Brain (tissue), 1 donor: ENCODE data around the gene GDF7.

DNA sequence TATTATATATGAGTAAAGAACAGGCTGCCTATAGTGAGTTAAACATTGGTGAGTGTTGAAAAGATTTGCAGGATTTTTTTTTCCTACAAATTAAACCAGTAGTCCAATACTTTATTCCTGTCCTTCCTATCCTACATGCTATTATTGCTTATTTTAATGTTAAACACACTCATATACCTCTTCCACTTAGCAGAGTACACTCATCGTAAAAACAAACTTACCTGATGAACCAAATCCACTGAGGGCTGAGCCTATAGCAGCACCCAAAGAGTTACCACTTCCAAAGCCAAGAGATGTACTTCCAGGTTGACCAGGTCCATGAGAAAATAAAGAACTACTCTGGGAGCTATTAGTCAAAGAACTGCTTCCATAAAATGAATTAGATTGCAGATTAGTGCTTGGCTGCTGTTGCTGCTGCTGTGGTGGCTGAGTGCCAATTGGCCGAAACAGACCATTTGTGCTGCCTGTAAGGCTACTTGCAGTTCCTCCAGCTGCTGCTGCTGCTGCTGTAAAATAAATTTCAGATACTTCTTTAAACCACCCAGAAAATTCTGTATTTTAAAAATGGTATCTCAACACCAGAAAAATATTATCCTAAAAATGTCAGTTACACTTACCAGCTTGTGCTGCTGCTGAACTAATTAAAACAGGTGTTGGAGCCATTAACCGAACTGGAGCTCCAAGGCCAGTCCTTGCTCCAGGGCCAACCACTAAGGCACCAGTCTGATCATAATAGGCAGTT, 58.0 kb upstream of the SDC1 start:
- RRBS, result no CpG with 5 or more reads among the region's 3 CpGs

GRCh38 chr2:20288840-20289793, 61.5 kb downstream of the PUM2 start:
- RRBS, result no CpG with 5 or more reads among the region's 8 CpGs

DNA sequence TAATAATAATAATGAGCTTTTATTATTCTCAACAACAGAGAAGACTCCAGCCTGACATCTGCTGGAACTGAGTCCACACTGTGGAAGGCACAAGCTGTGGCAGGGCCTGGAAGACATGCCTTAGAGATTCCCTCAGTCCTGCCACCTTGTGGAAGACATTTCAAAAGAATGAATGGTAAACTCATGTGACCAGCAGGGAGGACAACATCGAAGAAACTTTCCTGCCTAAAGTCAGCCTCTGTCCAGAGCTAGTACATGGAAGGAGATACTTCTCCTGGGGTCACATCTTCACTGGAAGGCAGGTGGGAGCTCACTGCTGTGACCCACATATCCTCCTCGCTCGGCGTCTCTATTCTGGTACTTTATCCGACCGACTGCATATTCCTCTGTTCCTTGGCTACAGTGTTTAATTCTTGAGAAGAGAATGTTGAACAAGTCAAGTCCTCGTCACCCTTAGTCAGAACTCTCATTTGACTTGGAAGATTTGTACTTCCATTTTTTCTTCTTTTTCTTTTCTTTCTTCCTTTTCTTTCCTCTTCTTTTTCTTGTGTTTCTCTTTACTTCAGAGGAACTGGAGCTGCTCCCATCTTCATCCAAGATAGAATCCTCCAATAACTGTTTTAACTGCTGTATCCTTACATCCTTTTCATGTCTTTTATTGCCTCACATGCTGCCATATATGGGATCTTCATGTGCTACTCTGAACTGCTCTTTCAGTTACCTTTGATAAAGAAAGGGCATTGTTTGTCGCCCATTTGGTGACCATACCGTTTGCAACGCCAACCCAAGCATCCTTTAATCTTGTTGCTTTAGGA, 59.4 kb downstream of the PUM2 start:
- RRBS, result no CpG with 5 or more reads among the region's 10 CpGs

DNA sequence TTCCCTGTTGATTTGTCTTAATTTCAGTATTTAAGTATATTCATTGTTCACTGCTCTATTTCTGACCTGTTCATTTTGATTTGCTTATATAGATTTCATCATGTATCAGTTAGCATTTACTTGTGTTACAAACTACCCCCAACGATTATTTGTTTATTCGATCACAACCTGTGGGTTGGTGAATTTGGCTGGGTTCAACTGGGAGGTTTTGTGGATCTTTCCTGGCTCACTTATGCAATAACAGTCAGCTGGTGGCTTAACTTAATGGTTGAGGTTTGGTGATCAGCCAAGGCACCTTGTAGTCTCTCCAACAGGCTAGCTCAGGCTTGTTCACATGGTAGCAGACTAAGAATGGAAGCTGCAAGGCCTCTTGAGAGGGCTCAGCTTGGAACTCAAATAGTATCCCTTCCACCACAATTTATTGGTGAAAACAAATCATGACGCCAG, 5.4 kb upstream of the PUM2 start:
- RRBS, result no CpG with 5 or more reads among the region's 3 CpGs

GRCh38 chr2:20378757-20379482, 28.3 kb upstream of the PUM2 start:
- RRBS, result no CpG with 5 or more reads among the region's 15 CpGs

- RRBS, result no CpG with 5 or more reads among the region's 14 CpGs
These were observed 24.9 kb upstream of the RHOB start for GRCh38 chr2:20421771-20422541.

GRCh38 chr2:20424647-20425481, 22.0 kb upstream of the RHOB start:
- RRBS, result no CpG with 5 or more reads among the region's 12 CpGs

DNA sequence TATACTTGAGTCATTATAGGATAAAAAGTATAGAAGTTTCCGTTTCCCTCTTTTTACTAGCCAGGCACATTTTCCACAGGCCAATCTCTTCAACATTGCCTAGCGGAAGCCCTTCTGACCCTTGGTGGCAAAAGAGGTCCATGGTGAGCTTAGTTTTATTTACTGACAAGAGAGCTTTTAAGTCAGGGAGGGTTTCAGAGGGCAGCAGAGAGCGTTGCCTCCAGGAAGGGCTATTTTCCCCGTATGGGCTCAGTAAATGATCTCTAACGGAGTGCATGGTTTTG, 15.1 kb upstream of the RHOB start:
- RRBS, result no CpG with 5 or more reads among the region's 5 CpGs

- RRBS, result no CpG with 5 or more reads among the region's 4 CpGs
These were observed 14.1 kb upstream of the RHOB start for GRCh38 chr2:20432750-20433252.

DNA sequence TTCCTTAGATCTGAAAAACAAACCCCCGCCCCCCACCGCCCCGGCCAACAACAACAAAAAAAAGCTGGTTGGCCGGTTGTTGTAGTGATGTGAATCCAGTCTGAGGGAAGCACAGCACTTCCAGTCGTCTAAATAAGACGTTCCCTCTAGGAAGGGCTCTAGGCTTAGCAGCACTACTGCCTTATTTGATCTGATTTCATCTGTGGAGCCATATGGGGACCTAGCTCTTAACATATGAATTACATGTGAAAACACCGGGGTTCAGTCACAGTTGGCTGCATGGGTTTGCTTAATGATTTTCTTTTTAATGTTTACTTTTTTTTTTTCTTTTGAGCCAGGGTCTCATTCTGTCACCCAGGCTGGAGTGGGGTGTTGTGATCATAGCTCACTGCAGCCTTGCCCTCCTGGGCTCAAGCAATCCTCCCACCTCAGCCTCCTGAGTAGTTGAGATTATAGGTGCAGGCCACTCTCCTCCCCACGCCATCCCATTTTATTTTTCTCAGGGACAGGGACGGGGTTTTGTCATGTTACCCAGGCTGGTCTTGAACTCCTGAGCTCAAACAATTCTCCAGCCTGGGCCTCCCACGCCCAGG, 2.2 kb upstream of the RHOB start:
- RRBS, result no CpG with 5 or more reads among the region's 10 CpGs

GRCh38 chr2:20452166-20453167, 5.6 kb downstream of the RHOB start:
- RRBS, result no CpG with 5 or more reads among the region's 9 CpGs

- RRBS, result 40% methylated on average over 3 of the region's 18 CpGs
These were observed 77.8 kb downstream of the RHOB start for GRCh38 chr2:20524455-20525212.

GRCh38 chr2:20538556-20539177, 91.8 kb downstream of the RHOB start:
- RRBS, result no CpG with 5 or more reads among the region's 6 CpGs

- RRBS, result 59% methylated on average over 2 of the region's 14 CpGs
These were observed 79.6 kb downstream of the HS1BP3 start for GRCh38 chr2:20571116-20571842.

DNA sequence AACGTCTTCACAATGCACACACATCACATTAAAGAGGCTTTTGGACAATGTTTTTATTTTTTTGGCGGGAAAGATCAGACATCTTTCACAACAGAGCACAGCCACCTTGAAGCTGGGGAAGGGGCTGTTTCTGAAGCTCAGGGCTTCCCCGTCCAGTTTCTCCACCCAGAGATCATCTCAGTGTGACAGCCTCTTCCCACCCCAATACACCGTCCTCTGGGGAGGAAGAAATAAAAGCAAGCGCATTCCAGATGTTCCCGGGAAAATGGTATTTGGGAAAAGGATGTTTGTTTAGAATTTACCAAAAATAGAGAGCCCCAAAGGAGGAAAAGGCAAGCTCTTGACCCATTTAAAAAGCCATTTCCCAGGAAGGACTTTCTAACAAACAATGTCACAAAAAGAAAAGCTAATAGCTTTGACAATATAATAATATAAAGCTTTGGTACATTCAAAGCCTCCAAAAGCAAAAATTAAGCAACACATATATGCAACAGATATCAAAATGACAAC, 64.6 kb downstream of the HS1BP3 start:
- RRBS, result no CpG with 5 or more reads among the region's 6 CpGs

DNA sequence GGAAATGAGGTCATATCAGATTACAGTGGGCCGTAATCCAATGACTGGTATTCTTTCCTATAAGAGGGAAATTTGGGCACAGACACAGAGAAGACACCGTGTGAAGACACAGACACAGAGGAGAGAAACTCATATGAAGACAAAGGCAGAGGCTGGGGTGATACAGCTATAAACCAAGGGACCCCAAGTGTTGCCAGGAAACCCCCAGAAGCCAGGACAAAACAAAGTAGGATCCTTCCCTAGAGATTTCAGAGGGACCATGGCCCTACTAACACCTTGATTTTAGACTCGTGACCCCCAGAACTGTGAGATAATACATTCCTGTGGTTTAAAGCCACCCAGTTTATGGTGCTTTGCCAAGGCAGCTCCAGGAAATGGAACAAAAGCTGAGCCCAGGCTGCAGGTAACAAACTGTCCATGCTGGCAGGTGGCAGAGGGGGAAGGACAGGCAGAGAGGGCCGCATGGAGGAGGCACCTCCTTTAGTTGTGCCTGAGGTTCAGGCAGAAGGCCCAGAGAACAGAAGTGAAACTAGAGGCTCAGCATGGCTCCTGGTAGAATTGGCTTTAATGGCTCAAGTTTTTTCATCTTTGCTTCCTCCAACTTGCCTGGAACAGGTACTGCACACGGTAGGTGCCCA, 36.8 kb downstream of the HS1BP3 start:
- RRBS, result no CpG with 5 or more reads among the region's 5 CpGs

DNA sequence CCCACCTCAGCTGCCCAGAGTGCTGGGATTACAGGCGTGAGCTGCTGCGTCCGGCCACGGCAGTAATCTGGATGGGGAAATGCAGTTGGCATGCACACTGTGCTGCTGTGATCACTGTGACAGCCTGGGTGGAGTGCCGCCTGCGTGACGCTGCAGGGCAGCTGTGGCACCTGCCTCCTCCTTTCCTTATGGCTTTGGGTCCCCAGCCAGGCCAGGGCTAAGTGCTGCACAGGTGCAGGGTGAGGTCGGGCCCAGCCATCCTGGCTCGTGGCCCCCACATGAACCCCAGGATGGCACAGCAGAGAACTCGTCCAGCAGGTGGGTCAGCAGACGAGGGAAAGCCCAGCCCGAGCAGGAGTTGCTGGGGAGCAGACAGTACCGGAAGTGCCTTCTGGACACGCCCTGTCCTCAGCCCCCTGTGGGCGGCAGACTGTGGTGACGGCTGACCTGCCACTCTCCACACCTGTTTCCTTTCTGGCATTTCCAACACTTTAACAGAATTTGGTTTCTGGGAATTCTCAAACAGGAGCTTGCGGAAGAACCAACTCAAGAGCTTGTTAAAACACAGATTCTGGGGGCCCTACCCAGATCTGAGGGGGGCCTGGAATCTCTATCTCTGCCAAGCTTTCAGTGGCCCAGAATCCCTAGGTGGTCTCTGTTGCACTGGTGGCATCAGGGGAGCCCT, 17.0 kb downstream of the HS1BP3 start:
- RRBS, result no CpG with 5 or more reads among the region's 17 CpGs

GRCh38 chr2:20667085-20667874, at the start of gene GDF7:
Gene GDF7 (plus strand): TSS chr2:20667144.
- RRBS, result 3% methylated on average over 30 of the region's 98 CpGs

- RRBS, result no CpG with 5 or more reads among the region's 10 CpGs
These were observed 22.8 kb downstream of the GDF7 start for GRCh38 chr2:20689537-20690366.

- RRBS, result no CpG with 5 or more reads among the region's 2 CpGs
These were observed 26.4 kb downstream of the LDAH start for GRCh38 chr2:20796465-20796918.